ENCODE measurements around the genes CAMLG, C5orf24, MACROH2A1, CXCL14 and TGFBI.

- PRO-cap, 3 experiments: peak in 3 of 3 experiments; most common plus-strand start chr5:134738515 (in 1); most common minus-strand start chr5:134738344 (in 2)
- RAMPAGE, long total RNA: start-site peak on the plus strand at chr5:134738494-134738548, 1,036 and 263 reads in 2 replicates
- RRBS, 2 experiments: under 1 to 2% methylated on average over 26 of the region's 62 CpGs
Measured at GRCh38 chr5:134738152-134738927, at the start of gene CAMLG. TSS of gene CAMLG (plus strand) at chr5:134738548.

DNA sequence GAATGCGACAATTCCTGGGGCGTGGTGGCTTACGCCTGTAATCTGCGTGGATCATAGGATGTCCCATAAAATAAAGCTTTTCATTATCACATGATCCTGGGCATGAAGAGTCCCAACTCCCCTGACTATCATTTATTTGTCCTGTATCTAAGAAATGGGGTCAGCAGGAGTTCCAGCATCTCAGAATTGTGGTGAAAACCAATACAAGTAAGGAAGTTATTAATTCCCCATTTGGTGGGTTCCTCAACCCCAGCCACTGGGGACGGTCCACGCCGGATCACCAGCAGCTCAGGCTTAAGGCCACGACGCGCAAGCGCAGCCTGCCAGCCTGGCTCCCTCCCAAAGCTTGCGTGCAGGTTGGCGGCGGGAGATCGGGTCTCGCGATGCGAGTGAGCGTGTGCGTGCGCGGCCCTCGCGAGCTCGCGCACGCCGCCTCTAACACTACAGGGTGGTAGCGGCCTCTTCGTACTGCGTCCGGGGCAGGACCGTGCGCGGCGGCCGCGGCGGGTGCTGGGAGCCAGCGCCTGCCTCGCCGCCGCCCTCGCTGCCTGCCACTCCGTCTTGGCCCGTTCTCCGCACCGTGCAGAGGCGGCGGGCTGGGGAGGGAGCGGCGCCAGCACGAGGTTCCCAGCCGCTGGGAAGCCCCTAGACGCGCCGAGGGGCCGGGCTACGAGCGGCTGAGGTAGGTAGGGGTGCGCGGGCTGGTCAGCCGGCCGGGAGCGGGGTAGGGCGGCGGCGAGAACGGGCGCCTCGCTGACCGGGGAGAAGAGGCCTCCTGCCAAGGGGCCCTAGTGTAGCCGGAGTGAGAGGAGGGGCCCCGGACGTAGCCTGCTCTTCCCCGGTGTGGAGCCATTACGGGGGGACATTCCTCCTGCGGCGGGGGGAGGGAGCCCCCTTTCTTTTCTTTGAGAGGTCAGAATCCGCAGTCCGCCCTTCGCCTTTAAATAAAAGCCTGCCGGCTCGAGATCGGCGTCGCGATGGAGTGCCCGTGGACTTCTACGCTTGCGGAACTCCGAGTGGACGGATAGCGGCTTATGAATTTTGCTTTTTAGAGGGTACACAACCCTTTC, at the start of gene C5orf24:
Gene C5orf24, plus strand, starts transcription at position 438 of the 1,070 bp plus-strand sequence.
- PRO-cap, 3 experiments: peak in 3 of 3 experiments; most common plus-strand start position 716 of the sequence (in 3); most common minus-strand start position 296 of the sequence (in 3)
- RAMPAGE, long total RNA: no peak
- RRBS, 2 experiments: 2% methylated on average over 20 to 21 of the region's 94 CpGs

DNA sequence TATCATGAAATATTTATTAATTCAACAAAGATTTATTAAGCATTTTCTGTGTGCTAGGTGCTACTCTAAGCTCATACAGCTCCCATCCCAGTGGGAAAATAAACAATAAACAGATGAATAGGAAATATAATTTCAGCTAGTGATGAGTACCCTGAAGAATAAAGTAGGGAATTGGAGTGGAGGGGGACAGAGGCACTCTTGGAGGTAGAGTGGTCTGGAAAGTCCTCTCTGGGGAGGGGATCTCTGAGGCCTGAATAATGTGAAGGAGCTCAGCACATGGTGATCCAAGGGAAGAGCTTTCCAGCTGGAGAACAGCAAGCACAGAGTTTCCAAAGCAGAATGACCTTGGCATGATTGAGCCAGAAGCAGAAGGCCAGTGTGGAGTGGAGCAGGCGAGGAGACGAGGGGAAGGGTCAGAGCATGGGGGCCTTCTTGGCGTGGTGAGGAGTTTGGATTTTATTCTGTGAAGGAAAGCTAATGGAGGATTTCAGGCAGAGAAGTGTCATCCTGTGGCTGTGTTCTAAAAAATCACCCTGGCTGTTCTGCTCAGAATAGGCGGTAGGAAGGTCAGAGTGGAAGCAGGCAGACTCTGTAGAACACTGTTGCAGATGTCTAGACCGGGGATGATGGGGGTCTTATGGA, 8.3 kb downstream of the PCBD2 start:
- PRO-cap, 3 experiments: no peak in any of the 3 experiments
- RAMPAGE, long total RNA: no peak
- RRBS, 2 experiments: no CpG with 5 or more reads among the region's 5 CpGs

- PRO-cap, 3 experiments: no peak in any of the 3 experiments
- RAMPAGE, long total RNA: no peak
- RRBS, 2 experiments: no CpG with 5 or more reads among the region's 6 CpGs
Measured at GRCh38 chr5:134948693-134949217, 19.0 kb upstream of the CATSPER3 start.

- PRO-cap, 3 experiments: no peak in any of the 3 experiments
- RAMPAGE, long total RNA: no peak
- RRBS, 2 experiments: no CpG with 5 or more reads among the region's 4 CpGs
Measured at GRCh38 chr5:135186706-135187359, 152.8 kb upstream of the PITX1 start.

DNA sequence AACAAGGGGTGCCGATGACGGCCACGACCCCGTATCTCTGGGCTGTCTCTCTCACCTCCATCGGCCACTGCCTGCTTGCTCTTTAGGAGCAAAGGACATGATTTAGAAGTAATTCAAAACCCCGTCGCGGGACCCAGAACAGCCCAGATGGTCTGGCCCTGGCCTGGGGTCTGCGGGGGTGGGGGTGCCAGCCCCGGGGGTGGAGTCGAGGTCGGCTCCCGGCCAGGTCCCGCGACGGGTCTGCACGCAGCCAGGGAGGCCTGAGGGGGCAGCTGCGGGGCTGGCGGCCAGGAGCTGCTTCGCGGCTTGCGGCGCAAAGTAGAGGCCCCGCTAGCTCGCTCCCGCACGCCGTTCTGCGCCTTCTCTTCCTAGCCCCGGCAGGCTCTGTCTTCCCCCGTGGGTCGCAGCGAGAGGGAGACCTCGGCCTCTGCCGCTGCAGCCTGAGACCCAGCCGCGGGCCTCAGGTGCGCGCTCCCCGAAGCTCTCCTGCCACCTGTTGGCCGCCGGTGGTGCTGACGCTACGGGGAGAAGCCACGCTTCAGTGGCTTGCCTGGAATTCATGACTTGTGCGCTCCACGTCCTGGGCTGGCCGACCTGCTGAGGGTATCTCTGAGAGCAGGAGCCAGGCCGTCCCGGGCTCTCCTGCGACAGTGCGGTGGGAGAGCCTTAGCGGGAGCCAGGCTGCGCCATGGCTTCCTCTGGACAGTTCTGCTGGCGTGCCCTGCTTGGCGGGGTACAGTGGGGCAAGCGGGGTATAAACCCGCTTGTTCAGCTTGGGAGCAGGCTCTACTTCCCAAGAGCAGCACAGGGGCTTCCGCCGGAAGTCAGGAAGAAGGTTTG, 157.2 kb upstream of the PITX1 start:
- PRO-cap, 3 experiments: peak in 1 of 3 experiments; most common minus-strand start position 386 of the sequence (in 1)
- RAMPAGE, long total RNA: no peak
- RRBS, 2 experiments: 0 to 4% methylated on average over 6 to 12 of the region's 60 CpGs

DNA sequence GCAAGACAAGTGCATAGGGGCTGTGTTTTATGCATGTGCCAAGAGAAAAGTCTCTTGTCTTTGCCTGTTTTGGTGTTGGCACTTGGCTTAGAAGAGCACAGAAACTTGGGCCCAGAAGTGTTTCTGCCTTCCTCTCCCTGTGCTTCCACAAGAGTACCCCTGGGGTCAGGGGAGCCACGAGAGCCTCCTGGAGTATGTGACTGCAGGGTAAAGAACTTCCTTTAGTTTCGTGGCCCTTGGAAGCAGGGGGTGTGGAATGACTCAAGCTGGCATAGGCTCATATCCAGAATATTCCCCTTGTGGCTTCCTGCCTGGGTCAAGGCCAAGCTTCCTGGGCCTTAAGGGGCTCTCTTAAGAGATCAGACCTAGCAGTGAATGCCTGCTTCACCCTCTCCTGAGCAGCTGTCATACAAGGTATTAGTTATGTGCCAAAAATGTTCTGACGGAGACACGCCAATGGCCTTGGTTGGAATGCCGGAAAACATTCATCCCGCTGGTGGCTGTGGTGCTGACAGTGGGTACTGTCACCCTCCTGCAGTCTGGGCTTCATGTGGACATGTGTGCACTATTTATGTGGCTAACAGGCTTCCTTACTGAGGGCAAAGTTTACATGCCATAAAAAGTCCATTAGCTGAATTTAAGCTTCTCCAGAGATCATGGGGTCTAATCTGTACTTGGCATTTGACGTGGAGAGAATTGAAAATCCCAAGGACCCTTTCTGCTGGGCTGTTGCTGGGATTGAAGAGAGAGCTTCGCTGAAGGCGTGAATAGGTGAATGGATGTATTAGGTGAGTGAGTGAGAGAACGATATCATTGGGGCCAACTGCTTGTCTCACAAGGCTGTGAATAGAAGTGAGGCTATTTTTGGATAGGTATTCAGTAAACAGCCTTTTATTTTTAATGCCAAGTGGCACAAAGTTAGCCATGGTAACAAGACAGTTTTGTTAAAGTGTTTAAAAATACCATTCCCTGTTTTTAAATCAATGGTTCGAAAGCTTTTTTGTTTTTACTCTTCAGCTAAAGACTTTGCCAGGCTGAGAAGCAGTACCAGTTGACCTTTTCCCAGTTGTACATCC, 156.8 kb downstream of the MACROH2A1 start:
- PRO-cap, 3 experiments: peak in 2 of 3 experiments; most common plus-strand start position 488 of the sequence (in 1); most common minus-strand start position 794 of the sequence (in 2)
- RAMPAGE, long total RNA: no peak
- RRBS, 2 experiments: no CpG with 5 or more reads among the region's 11 CpGs

- PRO-cap, 3 experiments: peak in 1 of 3 experiments; most common plus-strand start chr5:135263550 (in 1); most common minus-strand start chr5:135263461 (in 1)
- RAMPAGE, long total RNA: no peak
- RRBS, 2 experiments: no CpG with 5 or more reads among the region's 10 CpGs
Measured at GRCh38 chr5:135263335-135263671, 135.7 kb downstream of the MACROH2A1 start.

DNA sequence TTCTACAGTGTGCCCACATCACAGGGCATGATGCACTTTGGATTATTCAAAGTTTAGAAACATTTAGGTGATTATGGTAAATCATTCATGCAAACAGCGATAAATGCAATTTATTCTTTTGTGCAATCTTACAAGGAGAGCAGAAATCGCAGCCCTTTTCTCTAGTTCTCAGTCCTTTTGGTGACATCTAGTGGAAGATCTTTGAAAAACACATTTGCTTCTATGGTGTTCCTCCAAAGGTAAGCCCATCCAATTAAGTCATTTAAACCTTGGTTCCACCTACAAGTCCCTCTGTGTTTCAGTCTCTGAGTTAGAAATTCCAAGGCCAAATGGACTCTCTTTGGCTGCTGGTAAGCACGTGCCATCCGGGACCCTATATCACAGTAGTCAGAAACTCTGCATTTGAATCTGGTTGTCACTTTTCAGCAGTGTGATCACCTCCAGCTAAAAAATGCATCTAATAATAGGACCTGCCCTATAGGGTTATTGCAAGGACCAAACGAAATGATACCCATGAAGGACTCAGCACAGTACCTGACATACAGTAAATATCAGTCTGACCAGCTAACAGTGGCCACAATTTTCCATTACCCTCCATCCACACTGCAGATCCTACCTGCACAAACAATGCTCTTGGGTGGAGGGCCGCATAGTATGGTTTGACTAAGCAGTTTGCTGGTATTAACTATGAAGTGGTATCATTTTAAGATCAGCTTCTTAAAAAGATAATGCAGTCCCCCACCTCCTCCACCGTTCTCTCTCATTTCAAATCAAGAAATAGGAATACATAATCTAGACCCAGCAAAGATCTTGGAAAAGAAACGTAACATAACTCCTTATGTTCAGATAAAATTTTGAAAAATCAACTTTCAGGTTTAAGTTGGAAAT, 66.2 kb downstream of the MACROH2A1 start:
- PRO-cap, 3 experiments: no peak in any of the 3 experiments
- RAMPAGE, long total RNA: no peak
- RRBS, 2 experiments: no CpG with 5 or more reads among the region's 8 CpGs

DNA sequence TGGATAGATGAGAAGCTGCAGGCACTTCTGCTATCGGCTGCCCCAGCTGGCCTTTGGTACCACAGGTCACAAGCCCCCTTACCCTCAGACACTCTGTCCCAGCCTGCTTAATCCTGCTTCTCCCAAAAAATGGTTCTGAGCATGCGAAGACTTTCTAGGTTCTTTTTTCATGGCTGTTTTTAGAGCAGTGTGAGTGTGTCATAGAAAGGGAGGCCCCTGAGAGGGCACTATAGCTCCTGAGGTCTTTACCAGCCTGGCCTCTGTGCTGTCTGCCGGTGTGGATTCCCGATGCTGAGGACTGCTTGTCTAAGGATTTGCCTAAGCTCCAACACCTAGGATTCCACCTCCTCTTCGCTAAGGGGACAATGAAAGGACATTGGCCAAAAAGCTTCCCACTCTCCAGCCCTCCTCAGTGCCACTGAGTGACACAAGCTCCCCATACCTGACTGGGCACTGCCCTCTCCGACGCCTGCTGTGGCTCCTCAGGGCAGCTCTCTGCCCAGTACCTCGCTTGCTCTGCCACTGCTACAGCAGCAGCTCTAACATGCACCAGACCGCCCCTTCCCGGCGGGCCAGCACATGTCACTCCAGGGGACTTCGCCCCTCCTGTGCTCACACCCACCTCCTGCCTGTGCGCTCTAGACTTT, 21.2 kb downstream of the MACROH2A1 start:
- PRO-cap, 3 experiments: no peak in any of the 3 experiments
- RAMPAGE, long total RNA: no peak
- RRBS, 2 experiments: no CpG with 5 or more reads among the region's 13 CpGs

- PRO-cap, 3 experiments: peak in 3 of 3 experiments; most common plus-strand start chr5:135399287 (in 2); most common minus-strand start chr5:135399224 (in 3)
- RAMPAGE, long total RNA: no peak
- RRBS, 2 experiments: 2 to 3% methylated on average over 15 to 16 of the region's 79 CpGs
Measured at GRCh38 chr5:135399122-135400050, at the start of gene MACROH2A1. TSS of gene MACROH2A1 (minus strand) at chr5:135399231.

DNA sequence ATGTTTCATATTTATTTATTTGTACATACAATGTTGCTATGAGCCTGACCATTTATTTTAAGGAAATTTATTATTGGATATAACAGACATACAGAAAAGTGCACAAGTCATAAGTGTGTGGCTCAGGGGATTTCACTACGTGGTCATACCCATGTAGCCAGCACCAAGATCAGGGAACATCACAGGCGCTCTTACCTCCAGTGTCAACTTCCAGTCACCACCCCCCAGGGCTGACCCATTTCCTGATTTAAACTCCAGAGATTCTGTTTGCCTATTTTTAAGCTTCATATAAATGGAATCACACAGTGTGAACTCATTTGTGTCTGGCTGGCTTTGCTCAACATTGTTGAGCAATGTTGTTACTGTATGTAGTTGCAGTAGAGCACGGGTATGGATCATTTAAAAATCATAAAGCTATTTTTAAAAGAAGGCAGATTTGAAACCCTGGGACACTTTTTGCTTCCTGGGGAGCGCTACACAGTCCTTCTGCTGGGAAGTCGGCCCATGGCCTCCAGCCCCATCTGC, 13.6 kb downstream of the DCANP1 start:
- PRO-cap, 3 experiments: peak in 2 of 3 experiments; most common plus-strand start position 449 of the sequence (in 2); most common minus-strand start position 171 of the sequence (in 1)
- RAMPAGE, long total RNA: no peak
- RRBS, 2 experiments: no CpG with 5 or more reads among the region's 5 CpGs

GRCh38 chr5:135578589-135579320, at the start of gene CXCL14:
TSS of gene CXCL14 (minus strand) at chr5:135578991.
- PRO-cap, 3 experiments: peak in 3 of 3 experiments; most common plus-strand start chr5:135579159 (in 1); most common minus-strand start chr5:135578991 (in 1)
- RAMPAGE, long total RNA: no peak
- RRBS, 2 experiments: 2% methylated on average over 12 to 13 of the region's 73 CpGs

DNA sequence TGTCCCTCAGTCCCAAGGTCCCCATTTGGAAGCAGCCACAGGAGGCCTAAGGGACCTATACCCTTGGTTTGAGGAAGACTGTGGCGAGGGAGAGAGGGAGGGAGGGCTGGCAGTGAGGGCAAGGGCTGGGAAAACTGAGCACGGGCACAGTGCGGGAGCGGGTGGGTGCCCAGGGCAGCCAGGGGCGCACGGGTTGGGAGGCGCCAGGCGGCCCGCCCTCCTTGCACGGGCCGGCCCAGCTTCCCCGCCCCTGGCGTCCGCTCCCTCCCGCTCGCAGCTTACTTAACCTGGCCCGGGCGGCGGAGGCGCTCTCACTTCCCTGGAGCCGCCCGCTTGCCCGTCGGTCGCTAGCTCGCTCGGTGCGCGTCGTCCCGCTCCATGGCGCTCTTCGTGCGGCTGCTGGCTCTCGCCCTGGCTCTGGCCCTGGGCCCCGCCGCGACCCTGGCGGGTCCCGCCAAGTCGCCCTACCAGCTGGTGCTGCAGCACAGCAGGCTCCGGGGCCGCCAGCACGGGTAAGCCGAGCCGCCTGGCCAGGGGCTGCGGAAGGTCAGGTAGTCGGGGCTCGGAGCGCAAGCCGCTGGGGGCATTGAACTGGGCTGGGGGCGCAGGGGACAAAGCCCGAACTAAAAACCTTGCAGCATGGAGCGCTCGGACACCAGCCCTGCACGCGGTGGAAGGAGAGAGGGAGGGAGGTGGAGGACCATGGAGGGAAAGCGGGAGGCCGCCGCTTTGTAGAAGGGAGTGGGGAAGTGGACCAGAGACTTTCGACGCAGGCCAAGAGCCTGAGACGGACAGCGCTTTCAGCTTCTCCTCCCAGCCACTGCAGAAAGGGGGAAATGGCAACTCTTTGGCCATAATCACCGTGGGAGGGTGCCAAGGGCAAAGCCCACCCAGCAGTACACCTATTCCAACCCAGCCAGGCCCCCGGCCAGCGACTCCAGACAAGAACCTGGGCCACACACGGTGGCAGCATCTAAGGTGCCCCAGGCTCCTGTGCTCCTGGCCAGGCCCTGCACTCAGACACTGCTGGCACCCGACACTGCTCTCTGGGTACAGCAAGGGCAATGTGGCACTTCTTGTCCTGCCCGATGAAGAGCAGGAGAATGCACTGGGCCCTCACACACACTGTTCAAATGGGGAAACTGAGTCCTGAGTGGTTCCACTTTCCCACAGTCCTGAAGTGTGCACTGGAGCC, at the start of gene TGFBI:
Gene TGFBI, plus strand, starts transcription at position 311 of the 1,195 bp plus-strand sequence.
- PRO-cap, 3 experiments: peak in 3 of 3 experiments; most common plus-strand start position 314 of the sequence (in 2); most common minus-strand start position 136 of the sequence (in 1)
- RAMPAGE, long total RNA: no peak
- RRBS, 2 experiments: 3 to 4% methylated on average over 7 of the region's 70 CpGs

GRCh38 chr5:136080433-136080981, 51.7 kb downstream of the TGFBI start:
- PRO-cap, 3 experiments: peak in 3 of 3 experiments; most common plus-strand start chr5:136080720 (in 2); most common minus-strand start chr5:136080615 (in 2)
- RAMPAGE, long total RNA: no peak
- RRBS, 2 experiments: no CpG with 5 or more reads among the region's 32 CpGs

- PRO-cap, 3 experiments: no peak in any of the 3 experiments
- RAMPAGE, long total RNA: no peak
- RRBS, 2 experiments: no CpG with 5 or more reads among the region's 4 CpGs
Measured at GRCh38 chr5:136094318-136095041, 38.2 kb upstream of the SMAD5 start.

- PRO-cap, 3 experiments: no peak in any of the 3 experiments
- RAMPAGE, long total RNA: no peak
- RRBS, 2 experiments: no CpG with 5 or more reads among the region's 5 CpGs
Measured at GRCh38 chr5:137072553-137073186, 426.5 kb downstream of the SPOCK1 start.

DNA sequence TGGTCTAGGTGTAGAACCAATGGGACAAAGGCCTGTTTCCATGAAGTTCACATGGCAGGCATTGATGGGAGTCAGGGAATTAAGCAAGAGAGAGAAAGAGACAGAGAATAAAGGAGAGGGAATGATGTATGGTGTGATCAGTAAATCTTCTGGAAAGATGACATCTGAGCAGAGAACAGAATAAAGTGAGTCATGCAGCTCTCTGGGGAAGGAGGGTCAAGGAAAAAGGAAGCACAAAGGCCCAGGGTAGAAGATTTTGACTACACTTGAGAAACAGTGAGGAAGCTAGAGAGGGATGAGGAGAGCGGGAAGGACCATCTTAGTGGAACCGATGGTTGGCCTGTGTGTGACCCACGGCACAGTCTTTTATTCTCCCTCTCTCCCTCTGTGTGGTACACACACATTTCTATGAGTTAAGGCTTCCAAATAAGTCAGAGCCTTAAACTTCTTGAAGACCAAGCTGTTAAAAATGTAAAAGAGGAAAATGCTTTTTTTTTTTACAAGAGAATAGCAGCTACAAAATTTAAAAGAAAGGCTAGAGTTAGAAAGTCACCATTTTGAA, 425.9 kb downstream of the SPOCK1 start:
- PRO-cap, 3 experiments: no peak in any of the 3 experiments
- RAMPAGE, long total RNA: no peak
- RRBS, 2 experiments: no CpG with 5 or more reads among the region's 3 CpGs

- PRO-cap, 3 experiments: no peak in any of the 3 experiments
- RAMPAGE, long total RNA: no peak
- RRBS, 2 experiments: no CpG with 5 or more reads among the region's 3 CpGs
Measured at GRCh38 chr5:137108913-137109320, 390.2 kb downstream of the SPOCK1 start.

DNA sequence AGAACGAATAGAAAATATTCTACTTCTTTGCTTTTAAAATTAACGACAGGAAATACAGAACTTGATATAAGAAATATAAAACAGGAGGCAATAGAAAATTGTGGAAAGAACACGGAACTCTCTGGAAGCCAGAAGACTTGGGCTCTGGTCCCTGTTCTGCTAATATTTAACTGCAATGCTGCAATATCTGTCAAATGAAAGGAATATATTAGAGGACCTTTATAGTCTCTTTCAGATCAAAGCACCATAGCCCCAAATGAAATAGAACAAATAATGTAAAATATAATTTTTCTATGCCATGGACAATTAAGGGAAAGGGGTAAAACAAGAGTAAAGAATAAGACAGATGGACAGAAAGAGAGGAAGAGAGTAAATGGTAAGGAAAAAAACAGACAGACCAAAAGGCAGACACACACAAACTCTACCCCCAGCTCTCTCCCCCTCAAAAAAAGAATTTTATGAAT, 48.7 kb upstream of the HNRNPA0 start:
- PRO-cap, 3 experiments: no peak in any of the 3 experiments
- RAMPAGE, long total RNA: no peak
- RRBS, 2 experiments: no CpG with 5 or more reads among the region's 3 CpGs

All from skeletal muscle tissue (tissue), 7 donors.